SK-N-MC (cell line): ENCODE results near the gene C1orf50.

DNA sequence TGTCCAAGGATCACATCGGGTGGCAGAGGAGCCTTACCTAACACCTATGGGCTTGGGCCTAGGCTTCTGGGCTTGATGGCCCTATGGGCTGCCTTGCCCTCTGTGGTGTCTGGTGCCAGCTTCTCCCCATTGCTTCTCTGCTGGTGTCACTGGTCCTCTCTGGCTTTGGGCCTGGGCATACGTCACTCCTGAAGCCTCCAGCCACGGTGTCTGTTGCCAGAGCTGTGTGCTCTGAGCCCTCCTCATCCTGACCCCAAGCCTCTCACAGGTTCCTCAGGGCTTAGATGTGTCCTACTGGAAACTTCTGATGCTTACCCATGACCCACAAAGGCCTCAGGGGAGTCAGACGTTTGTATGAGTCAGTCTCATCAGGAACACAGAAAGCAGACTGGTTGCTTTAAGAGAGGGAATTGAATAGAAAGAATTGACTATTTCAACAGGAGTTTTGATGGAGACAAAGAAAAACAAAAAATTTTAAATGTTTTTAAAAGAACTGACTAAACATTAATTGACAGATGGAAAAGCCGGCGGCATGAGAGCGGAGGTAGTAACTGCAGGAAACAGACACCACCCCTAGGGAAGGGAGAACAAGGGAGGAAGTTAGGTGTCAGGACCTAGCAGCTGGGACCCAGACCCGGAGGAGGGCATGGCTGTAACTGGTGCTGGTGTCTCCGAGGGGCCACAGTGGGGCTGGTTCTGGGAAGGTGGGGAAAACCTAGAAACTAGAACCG, 39.8 kb upstream of the CITED4 start:
- RRBS = 80% methylated on average over 4 of the region's 10 CpGs

GRCh38 chr1:40922782-40923308, 56.7 kb upstream of the CTPS1 start:
- RRBS = no CpG with 5 or more reads among the region's 13 CpGs

DNA sequence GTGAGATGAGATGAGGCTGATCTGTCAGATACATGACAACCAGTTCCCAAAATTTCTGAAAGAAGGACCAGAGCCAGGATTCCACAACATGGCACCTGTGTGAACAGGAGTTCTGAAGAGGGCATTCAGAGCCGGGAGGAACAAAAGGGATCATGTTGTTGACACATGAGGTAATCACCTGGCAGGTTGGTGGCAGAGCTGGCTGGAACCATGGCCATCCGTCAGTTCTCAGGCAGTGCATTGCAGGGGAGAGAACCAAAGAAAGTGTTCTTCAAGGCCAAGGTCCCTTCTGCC, 49.3 kb upstream of the CTPS1 start:
- RRBS = no CpG with 5 or more reads among the region's 2 CpGs

DNA sequence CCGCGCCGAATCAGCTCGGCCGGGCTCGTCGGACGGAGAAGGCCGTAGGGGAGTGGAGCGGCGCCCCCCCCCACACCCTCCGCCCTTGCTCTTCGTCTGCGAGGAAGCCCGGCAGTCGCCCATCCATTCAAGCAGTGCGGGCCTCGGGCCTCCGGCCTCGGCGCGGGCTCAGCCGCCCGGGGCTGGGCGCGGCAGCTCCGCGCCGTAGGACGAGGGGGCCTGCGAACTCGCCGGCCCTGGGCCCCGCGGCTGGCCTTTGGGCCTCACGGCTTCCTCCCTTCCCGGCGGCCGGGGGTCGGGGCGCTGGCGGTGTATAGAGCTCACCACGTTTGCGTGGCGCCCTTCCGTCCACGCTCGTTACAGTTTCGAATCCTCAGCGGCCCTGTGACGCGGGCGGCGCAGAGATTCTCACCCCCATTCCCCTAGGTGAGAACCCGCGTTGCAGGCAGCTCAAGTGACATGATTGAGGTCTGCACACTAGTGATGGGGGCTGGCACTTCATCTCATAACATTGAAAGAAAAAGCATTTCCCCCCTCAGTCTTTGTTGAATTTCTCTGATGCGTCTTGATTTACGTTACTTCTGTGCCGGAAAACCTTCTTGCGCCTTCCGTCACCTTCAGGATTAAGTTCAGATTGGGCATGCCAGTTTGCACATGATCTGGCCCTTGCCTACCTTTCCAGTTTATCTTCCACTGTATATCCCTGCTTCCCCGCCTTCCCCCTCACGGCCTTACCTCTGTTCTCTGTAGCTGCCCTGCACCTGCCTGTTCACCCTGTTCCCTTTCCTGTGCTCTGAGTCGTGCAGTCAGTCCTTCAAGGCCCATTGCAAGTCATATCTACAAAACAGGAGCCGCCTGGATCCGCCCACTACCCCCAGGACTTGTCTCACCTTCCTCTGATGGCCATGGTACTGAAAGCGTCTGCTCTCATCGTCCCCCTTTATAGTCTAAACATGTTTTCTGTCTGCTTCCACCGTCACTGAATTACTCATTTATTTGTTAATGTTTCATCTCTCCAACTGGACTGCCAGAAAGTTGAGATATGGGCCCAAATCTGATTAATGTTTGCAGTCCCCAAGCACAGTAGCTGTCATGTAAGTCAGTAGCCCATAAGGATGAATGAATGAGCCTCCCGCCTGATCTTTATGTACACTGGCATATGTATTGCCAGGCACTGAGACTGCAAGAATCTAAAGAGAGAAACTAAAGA, 1.0 kb downstream of the CTPS1 start:
- RRBS = under 1% methylated on average over 31 of the region's 70 CpGs

DNA sequence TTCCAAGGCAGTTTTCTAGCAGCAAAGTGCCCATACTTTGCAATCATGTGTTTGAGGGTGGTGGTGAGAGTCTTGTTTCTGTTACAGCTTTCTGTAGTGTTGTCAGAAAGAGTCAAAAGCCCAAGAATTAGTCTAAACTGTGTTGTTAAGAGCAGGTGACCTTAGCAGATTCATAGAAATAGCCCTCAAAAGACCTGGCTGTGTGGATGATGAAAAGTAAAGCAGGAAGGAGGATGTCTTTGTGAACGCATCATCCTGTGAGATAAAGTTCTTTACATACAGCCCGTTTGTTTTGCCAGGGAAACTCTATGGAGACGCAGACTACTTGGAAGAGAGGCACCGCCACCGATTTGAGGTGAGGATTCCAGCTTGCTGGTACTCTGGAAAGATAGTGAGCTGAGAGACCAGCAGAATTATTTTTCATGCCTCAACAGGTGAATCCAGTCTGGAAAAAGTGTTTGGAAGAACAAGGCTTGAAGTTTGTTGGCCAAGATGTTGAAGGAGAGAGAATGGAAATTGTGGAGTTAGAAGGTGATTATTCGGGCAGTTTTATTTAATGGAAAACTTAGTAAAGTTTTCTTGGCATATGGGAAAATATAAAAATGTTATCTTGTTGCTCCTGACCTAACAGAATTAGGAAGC, 13.0 kb downstream of the SLFNL1 start:
- RRBS = no CpG with 5 or more reads among the region's 6 CpGs

DNA sequence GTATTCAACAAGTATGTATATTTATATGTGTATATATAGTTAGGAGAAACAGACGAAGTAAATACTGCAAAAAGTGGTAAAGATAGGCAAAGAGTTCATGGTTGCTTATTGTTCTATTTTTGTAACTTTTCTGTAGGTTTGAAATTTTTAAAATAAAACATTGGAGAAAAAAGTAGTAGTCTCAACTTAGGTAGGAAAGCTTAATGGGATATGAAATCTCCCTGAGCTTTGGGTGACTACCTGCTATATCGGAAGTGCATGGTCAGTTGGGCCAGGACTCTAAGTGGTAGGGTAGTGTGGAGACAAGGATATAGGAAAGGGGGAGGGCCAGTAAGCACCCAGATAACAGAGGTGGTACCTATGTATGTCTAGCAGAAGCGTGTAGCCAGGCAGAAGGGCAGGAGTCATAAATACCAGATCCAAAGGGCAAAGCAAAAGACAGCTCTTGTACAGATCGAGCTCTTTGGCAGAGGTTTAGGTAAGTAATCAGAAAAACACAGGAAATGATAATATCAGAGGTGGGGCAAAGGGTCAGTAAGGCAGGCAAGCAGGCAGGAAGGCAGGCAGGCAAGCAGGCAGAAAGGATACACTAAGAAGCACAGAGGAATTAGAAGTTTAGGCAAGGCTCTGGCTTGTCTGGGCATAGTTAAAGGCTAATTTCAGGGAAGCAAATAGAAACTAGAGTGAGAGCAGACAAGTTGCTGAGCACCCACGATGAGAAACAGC, 22.5 kb upstream of the SLFNL1 start:
- RRBS = no CpG with 5 or more reads among the region's 5 CpGs

DNA sequence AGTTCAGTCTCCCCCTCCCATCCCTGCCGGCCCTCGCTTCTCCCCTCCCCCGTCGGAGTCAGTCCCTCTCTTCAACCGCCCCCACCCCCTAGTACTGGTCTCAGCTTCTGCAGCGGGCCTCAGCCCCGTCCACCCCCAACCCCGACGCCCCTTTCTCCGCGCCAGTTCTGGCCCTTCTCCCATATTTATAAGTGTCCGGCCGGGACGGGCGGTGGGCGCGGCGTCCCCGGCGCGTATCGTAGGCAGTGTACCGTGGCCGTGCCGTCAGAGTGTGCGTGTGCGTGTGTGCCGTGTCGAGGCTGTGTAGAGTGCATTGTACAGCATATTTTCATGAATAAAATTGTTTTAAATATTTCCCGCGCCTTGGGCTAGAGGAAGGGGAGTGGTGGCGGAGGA, 101.2 kb downstream of the EDN2 start:
- RRBS = no CpG with 5 or more reads among the region's 32 CpGs

GRCh38 chr1:41641161-41641829, 156.8 kb upstream of the EDN2 start:
- RRBS = no CpG with 5 or more reads among the region's 7 CpGs

- RRBS = no CpG with 5 or more reads among the region's 9 CpGs
Observed at GRCh38 chr1:41672094-41673052, 187.9 kb upstream of the EDN2 start.

- RRBS = no CpG with 5 or more reads among the region's 2 CpGs
Observed at GRCh38 chr1:41684065-41684349, 199.5 kb upstream of the EDN2 start.

DNA sequence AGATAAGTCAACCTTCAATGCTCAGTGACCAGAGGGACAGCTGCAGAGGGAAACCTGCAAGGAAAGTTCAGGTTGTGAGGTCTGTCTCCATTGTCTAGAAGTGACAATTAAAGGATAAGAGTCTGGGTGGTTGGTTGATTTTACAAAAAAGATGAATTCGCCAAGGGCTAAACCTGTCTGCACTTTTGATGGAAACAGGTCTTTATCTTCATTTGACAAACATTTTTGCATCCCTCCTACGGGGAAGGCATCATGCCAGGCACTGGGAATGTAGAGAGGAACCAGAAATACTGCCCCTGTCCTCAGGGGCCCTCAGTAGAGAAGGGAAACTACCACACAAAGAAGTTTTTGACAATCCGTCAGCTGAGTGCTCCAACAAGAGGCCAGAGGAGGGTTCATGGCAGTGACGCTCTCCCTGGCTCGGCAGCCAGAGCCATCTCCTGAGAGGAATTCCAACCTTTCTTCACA, 154.2 kb downstream of the HIVEP3 start:
- RRBS = no CpG with 5 or more reads among the region's 5 CpGs

- RRBS = no CpG with 5 or more reads among the region's 5 CpGs
Observed at GRCh38 chr1:41882006-41882493, 36.7 kb downstream of the HIVEP3 start.

GRCh38 chr1:41901903-41902602, 16.7 kb downstream of the HIVEP3 start:
- RRBS = no CpG with 5 or more reads among the region's 4 CpGs

DNA sequence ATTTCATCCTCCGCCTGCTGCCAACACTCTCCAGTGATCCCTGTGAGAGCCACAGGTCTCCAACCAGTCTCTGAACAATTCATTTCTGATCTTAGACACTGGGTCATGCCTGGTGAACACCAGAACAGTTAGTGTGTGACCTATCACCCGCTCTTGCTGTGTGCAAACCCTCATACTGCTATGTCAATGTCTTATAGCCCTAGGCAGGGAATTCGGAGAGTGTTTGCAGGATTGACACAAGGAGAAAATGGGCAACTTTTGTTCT, 23.2 kb upstream of the GUCA2B start:
- RRBS = no CpG with 5 or more reads among the region's 3 CpGs

DNA sequence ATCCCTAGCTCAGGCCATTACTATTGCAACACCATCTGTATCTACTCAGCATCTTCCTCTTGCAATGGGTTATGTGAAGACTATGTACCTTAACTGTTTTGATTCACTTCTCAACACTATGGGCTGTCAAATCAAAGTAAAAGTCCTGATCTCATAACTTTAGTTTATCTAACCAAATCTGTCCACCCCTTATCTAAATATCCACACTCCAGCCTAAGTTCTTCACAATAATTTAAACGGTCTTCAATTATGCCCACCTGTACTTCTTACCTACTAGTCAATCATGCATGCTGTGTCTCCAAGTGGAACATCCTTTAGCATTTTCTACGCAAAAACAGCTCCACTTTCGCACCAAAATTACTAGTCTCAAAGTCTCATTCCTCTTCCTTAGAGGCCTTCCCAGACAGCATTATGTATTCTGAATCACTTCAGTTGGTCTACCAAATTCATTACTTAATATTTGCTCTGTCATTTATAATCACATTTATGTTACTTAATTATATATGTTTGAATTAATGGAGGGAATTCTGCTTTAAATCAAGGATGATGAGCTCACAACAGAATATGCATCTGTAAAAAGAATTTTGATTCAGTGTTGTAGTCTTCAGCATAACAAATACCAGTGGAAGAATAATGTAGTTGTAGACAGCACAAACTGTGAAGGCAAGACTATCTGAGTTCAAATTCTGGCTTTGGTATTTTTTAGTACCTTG, 58.8 kb upstream of the GUCA2A start:
- RRBS = no CpG with 5 or more reads among the region's 3 CpGs

- RRBS = no CpG with 5 or more reads among the region's 5 CpGs
Observed at GRCh38 chr1:42297321-42298187, 37.5 kb downstream of the FOXJ3 start.

DNA sequence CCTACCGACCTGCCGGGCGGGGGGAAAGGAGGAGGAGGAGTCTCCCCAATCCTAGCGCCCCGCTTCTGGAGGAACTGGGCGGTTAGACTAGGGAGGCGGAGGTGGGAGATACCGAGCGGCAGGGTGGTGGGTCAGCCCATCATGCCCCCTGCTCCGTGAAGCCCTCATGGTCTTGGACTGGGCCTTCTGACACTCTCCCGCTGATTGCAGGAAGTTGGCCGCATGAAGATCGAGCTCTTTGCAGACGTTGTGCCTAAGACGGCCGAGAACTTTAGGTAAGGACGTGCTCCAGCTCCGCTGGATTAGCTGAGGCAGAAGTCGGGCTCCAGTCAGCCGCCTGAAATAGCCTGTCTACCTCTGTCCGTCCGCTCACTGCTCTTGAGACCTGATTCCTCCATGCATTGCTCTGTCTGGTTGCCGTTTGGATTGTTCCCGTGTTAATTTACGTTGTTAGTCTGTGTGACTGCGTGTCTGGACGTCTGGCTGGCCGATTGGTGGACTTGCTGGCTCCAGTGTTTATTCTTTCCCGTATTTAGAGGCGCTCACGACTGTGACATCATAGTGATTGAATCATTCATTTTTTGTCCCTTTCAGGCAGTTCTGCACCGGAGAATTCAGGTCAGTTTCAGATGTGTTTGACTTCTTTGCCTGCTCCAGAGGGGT, 542 bp downstream of the PPIH start:
- RRBS = no CpG with 5 or more reads among the region's 32 CpGs

- RRBS = 1% methylated on average over 28 of the region's 84 CpGs
Observed at GRCh38 chr1:42766912-42768046, at the start of gene C1orf50. Gene C1orf50, plus strand, starts transcription at chr1:42767249.

GRCh38 chr1:42850971-42851440, 4.6 kb downstream of the ZNF691 start:
- RRBS = no CpG with 5 or more reads among the region's 13 CpGs

GRCh38 chr1:42934630-42935779, 23.7 kb downstream of the SLC2A1 start:
- RRBS = no CpG with 5 or more reads among the region's 27 CpGs